Bronchus fibroblast of lung (primary cell): ENCODE measurements around the gene KIF25.

GRCh38 chr6:166931572-166932385 is 24.6 kb downstream of the RNASET2 start:
- RAMPAGE, long total RNA = no peak

- RAMPAGE, long total RNA = no peak
Observed at GRCh38 chr6:166951876-166953145, 4.0 kb downstream of the RNASET2 start.

DNA sequence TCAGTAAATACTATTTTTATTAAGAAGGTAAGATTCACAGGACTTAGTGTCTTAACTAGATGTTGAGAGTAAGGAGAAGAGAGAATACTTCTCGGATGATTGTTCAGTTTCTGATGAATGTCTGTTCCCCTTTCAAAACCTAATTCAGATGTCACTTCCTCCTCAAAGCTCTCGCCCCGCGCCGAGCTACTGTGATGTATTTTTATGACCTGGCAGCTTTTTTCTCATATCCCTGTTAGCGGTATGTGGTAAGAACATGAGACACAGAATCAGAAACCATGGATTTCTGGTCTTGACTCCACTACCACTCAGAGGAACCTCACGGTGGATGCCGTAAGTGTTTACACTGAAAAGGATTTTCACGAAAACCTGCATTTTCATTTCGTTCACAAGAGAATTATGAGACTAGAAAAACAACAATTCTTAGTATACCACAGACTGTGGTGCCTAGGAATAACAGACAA is 48.4 kb downstream of the CEP43 start:
- RAMPAGE, long total RNA = no peak

GRCh38 chr6:167111456-167112169 is 11.3 kb upstream of the CCR6 start:
- RAMPAGE, long total RNA = no peak

GRCh38 chr6:167150831-167151760 is 6.7 kb downstream of the GPR31 start:
- RAMPAGE, long total RNA = no peak

GRCh38 chr6:167350289-167350710 is 25.4 kb downstream of the TTLL2 start:
- RAMPAGE, long total RNA = no peak

DNA sequence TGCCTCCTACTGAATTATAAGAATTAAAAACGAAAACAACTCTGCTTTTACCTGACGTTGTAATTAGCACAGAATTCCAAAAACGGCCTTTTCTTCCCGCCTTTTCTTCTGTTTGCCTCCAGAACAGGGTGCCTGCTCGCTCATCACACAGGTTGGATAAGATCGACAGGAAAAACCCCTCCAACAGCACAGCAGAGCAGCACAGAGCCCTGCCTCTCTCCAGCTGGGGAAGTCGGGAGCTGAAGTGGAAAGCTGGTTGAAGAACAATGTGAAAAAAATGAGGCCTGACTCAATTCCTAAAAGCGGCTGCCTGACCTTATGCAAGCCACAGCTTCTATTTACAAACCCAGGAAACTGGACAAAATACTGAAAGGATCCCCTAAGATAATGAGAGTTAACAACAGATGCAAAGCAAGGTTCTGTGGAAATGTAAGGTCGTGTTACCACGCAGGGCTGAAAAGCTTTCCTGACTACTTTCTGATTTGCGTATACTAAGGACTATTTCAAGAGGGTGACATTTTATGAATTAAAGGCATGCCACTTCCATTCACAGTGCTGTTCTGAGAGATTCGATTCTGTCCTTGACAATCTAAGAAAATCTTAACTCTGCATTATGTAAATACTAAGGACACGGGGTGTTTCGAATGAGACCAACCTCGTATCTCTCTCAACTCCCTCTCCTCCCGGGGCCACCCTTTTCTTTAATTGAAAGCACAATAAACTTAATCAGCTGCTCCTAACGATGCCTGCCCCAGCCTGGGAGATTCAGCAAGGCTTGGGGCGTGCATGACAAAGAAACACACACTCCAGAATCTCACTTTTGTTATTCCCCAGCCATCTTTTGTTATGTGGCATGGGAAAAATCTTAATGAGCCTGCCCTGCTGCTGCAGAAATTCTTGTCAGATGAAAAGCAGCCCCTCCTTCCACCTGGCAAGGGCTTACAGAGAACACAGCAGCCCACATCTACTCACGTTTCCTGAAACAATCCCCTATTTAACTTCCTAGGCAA is 117.1 kb downstream of the TTLL2 start:
- RAMPAGE, long total RNA = no peak

GRCh38 chr6:167670807-167671303 is 155.9 kb upstream of the AFDN start:
- RAMPAGE, long total RNA = no peak

DNA sequence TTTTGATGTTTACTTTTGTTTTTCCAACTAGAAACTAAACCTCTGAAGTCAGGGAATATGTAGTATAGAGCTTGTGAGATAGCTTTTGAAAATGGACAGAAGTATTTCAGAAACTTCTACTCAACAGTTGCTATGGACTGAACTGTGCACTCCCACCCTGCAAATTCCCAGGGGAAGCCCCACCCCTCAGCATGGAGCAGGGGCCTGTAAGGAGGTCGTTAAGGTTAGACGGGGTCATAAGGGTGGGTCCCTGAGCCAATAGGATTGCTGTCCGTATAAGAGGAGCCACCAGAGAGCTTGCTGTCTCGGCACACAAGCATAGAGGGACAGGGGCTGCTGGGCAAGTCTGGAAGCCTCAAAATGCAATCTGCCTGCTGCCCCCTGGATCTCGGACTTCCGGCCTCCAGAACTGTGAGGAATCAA is 37.4 kb upstream of the AFDN start:
- RAMPAGE, long total RNA = no peak

DNA sequence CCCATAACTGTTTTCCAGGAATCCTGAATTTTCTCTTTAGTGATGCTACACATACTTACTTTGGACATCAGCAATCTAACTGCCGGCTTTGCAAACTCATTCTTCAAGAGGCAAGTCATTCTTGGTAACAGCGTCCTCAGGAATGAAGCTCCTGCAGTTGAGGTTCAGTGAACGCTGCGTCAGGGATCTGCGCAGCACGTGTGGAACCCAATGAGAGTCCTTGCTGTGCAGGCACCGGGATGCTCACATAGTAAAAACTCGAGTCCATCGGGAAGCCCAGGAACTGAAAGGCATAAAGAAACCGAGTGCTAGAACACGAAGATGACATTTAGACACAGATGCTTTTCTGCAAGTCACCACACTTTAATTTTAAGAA is 2.2 kb upstream of the AFDN start:
- RAMPAGE, long total RNA = no peak

GRCh38 chr6:167970169-167971251 is 27.0 kb upstream of the KIF25 start:
- RAMPAGE, long total RNA = no peak

- RAMPAGE, long total RNA = no peak
Observed at GRCh38 chr6:167997293-167997744, at the start of gene KIF25. Gene KIF25 (plus strand): TSS chr6:167997671.

DNA sequence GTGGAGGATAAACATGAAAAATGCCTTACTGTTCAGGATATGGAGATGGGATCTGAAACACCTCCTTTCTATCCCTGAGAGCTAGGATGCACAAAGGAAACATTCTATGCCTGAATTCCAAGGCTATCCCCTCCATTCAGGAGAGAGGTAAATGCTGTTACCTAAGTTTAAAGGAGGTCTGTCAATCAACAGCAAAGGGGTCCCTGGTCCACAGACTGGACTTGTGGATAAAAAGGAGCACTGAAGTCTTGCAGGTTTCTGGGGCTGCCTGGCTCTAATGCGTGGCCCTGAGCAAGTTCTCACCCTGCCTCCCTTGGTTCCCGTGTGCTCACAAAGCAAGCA is 4.9 kb downstream of the DACT2 start:
- RAMPAGE, long total RNA = no peak

DNA sequence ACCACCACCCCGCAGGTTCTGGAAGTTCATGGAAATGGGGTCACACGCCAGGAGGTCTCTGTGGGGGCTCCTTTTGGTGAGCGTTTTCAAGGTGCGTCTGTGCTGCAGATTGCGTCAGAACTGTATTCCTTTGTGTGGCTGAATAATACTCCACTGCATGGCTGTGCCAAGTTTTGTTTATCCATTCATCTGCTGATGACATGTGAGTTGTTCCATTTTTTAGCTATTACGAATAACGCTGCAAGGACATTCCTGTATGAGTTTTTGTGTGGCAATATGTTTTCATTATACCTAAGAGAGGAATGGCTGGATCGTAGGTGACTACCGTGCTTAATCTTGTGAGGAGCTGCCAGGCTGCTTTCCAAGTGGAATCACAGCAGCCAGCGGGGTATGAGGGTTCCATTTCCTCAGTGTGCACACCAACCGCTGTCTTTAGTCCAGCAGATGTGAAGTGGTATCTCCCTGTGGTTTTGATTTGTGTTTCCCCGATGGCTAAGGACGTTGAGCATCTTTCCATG is 1.1 kb upstream of the DACT2 start:
- RAMPAGE, long total RNA = no peak

DNA sequence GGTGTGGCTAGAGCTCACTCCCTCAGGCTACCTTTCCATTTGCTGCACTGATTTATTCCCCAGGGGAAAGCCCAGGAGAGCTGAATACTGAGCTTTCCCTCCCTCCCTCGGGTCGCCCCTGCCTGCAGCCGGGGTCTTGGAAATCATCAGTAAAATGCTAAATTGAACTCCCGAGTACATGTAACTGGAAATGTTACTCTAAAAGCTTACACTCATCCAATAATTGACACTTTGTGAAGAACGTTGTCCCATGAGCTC is 10.0 kb downstream of the SMOC2 start:
- RAMPAGE, long total RNA = no peak

GRCh38 chr6:168526207-168526667 is 85.3 kb downstream of the SMOC2 start:
- RAMPAGE, long total RNA = no peak

- RAMPAGE, long total RNA = no peak
Observed at GRCh38 chr6:168895554-168896054, 358.0 kb downstream of the THBS2 start.

GRCh38 chr6:169156543-169156845 is 97.2 kb downstream of the THBS2 start:
- RAMPAGE, long total RNA = no peak

DNA sequence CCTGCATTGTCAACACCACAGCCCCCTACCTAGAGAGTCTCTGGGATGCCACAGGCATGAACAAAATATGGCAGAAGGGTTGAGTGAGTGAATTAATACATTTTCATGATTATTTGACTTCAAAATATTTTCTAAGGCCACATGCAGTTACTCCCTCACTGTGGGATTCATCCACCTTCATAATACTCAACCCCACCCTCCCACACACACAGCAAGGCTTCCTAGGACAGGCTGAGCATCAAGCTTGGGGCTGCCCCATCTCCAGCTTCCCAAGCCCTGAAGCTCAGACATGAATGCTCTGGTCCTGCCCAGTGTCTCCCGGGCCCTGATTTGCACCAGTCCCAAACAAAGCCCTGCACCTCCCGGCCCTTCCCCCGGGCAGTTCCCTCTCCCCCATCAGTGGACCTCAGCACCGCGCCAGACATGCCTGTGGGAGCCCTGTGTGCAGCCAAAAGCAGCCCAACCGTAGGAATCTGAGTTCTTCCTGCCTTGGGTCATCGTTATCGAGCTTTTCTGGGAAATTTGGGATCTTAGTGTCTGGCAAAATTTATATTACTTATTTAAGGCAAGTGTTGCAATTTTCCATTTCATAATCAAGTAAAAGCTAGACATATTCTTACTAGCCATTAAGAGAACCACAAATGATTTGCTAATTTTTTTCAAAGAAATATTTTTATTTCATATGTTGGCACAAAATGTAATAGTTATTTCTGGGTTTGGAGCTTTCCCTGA is 63.5 kb downstream of the THBS2 start:
- RAMPAGE, long total RNA = no peak

DNA sequence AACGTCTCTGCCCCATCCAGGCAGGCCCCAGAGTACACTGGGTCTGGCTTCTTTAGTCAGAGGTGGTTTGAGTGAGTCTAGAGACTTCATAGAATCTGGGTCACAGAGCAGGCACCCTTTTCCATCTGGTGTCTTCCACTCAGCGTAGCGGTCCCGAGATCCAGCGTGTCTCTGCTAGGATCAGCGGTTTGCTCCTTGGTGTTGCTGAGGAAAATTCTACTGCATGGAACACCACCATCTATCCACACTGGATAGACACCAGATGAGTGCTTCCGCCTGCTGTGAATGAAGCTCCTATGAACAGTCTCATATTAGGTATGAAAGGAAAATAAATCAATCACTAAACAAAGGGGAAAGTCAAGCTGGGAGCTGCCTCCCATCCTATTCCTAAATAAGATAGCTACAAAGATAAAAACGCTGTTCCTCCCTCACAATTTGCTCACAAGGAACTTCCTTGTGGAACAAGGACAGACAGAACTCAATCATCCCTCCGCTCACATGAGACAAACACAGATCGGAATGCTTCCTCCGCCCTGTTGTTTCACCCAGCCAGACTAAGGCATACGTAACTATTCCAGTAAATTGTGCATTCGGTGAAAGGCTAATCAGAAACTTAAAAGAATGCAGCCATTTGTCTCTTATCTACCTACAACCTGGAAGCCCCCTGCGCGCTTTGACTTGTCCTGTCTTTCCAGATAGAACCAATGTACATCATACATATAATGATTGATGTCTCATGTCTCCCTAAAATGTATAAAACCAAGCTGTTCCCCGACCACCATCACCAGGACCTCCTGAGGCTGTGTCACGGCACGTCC is 197.2 kb upstream of the THBS2 start:
- RAMPAGE, long total RNA = no peak